Right lobe of liver (tissue), 4 donors: ENCODE data around the gene BRICD5.

DNA sequence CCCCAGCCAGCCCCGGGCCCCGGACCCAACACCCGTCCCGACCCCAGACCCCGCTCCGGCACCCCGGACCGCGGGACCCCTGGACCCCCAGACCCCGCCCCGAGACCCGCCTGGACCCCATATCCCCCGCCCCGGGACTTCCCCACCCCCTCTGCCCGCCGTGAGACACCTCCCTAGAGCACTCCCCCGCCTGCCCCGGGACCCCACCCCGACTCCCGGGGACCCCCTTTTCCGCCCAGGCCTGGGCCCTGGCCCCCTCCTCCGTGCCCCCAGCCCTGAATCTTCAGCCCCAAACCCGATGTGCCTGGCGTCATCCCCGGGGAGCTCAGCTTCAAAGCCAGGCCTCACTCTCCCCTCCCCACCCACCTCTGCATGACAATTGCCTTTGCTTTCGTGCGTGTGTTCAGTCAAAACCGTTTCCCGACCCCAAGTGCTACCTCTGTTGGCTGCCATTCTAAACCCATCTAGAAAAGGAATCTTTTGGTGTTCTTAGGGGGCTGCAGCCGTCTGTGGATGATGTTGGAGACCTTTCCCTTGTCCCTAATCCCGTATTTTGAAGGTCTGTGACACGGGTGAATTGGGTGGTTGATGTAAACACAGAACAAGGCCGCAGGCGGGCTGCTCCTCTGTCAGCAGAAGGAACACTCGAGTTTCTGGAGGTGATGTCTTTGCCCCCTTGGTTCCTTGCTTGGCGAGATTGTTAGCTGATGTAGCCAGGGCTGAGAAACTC is 869 bp downstream of the MAPK8IP3 start:
- PRO-cap, 4 experiments: no peak in any of the 4 experiments
- RAMPAGE, long total RNA, 2 experiments: no peak in any of the 2 experiments

GRCh38 chr16:1775723-1776113 is 2.8 kb upstream of the MRPS34 start:
- PRO-cap, 4 experiments: no peak in any of the 4 experiments
- RAMPAGE, long total RNA, 2 experiments: no peak in any of the 2 experiments

- PRO-cap, 4 experiments: no peak in any of the 4 experiments
- RAMPAGE, long total RNA, 2 experiments: no peak in any of the 2 experiments
Observed at GRCh38 chr16:1916341-1917025, 1.7 kb downstream of the HS3ST6 start.

GRCh38 chr16:1957584-1958102 is 1.7 kb upstream of the NDUFB10 start:
- PRO-cap, 4 experiments: peak in 1 of 4 experiments; most common minus-strand start chr16:1957751 (in 1)
- RAMPAGE, long total RNA, 2 experiments: no peak in any of the 2 experiments

GRCh38 chr16:1978923-1979668 is 2.2 kb downstream of the NOXO1 start:
- PRO-cap, 4 experiments: no peak in any of the 4 experiments
- RAMPAGE, long total RNA, 2 experiments: no peak in any of the 2 experiments

DNA sequence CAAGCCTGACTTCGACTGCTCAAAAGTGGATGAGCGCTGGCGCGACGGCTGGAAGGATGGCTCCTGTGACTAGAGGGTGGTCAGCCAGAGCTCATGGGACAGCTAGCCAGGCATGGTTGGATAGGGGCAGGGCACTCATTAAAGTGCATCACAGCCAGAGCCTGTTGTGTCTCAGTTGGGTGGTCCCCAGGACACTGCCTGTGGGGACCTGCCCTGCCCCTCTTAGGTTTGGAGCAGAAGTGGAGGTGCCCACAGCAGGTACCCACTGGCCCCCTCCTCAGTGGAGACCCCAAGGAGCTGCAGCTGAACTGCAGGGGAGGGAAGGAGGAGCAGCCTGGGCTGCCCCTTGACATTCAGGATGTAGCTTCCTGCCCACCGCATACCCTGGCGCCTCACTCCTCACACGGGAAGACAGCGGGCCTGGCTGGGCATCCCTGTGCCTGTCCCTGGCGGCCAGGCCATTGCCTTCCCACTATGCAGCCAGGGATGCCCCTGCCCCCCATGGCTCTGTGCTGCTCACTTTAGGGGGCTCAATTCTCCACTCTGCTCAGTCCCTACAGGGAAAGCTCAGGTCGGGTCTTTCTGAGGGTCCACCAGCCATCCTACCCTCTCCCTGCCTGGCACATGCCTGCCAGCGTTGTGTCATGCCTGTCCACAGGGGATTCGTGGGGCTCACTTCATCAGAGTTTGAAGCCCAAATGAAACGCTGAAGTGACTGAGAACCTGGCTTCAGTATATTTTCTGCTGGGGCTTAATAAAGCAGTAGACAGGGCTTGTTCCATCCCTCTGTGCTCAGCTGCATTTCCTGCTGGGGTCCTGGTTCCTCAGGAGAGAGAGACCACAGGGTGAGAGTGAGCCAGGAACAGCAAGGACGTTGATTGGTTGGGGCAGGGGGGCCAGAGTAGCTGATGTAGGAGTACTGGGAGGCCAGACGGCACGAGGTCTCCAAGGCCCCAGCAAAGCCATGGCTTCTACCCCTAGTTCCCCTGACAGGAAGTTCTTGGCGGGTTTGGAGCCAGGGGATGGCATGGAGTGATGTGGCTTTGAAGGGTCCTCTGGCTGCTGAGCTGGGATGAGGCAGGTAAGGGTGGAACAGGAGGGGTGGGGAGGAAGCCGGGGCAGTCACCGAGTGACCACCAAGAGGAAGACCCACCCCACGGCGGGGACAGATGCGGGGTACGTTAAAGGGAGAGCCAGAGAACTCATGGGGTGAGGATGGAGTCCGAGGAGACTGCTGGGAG is 2.4 kb downstream of the GFER start:
- PRO-cap, 4 experiments: no peak in any of the 4 experiments
- RAMPAGE, long total RNA, 2 experiments: no peak in any of the 2 experiments

GRCh38 chr16:1998053-1998924 is 8.5 kb downstream of the SYNGR3 start:
- PRO-cap, 4 experiments: no peak in any of the 4 experiments
- RAMPAGE, long total RNA, 2 experiments: no peak in any of the 2 experiments

GRCh38 chr16:2001435-2001914 is 11.7 kb downstream of the SYNGR3 start:
- PRO-cap, 4 experiments: no peak in any of the 4 experiments
- RAMPAGE, long total RNA, 2 experiments: no peak in any of the 2 experiments

GRCh38 chr16:2038431-2038736 is 9.2 kb downstream of the NTHL1 start:
- PRO-cap, 4 experiments: peak in 1 of 4 experiments; most common plus-strand start chr16:2038572 (in 1)
- RAMPAGE, long total RNA, 2 experiments: start-site peak on the plus strand in 1 of 2 experiments, at chr16:2038538-2038611 at its widest, 68 reads per replicate

GRCh38 chr16:2038737-2039209 is 8.9 kb downstream of the NTHL1 start:
- PRO-cap, 4 experiments: peak in 4 of 4 experiments; most common plus-strand start chr16:2039117 (in 2); most common minus-strand start chr16:2038863 (in 3)
- RAMPAGE, long total RNA, 2 experiments: no peak in any of the 2 experiments

- PRO-cap, 4 experiments: no peak in any of the 4 experiments
- RAMPAGE, long total RNA, 2 experiments: no peak in any of the 2 experiments
Observed at GRCh38 chr16:2042702-2043699, 4.6 kb downstream of the NTHL1 start.

GRCh38 chr16:2090626-2091293 is 43.0 kb downstream of the TSC2 start:
- PRO-cap, 4 experiments: peak in 4 of 4 experiments; most common minus-strand start chr16:2091176 (in 4)
- RAMPAGE, long total RNA, 2 experiments: no peak in any of the 2 experiments

GRCh38 chr16:2091996-2092760 is 43.5 kb downstream of the PKD1 start:
- PRO-cap, 4 experiments: no peak in any of the 4 experiments
- RAMPAGE, long total RNA, 2 experiments: no peak in any of the 2 experiments

DNA sequence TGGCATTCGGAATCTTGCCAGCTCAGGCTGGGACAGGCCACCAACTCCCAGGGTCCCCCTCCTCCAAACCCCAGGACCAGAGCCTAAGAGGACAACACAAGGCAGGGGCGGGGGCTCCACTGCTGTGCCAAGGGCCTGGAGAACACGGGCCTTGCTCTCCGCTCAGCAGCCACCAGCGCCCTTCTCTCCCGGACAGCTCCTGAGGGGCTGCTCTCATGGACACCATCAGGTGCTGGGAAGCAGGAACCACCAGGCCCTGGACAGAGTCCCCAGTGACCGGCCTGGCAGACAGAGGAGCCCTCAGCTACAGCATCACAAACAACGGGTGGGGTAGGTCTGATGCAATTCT is 2.0 kb downstream of the PKD1 start:
- PRO-cap, 4 experiments: no peak in any of the 4 experiments
- RAMPAGE, long total RNA, 2 experiments: no peak in any of the 2 experiments

DNA sequence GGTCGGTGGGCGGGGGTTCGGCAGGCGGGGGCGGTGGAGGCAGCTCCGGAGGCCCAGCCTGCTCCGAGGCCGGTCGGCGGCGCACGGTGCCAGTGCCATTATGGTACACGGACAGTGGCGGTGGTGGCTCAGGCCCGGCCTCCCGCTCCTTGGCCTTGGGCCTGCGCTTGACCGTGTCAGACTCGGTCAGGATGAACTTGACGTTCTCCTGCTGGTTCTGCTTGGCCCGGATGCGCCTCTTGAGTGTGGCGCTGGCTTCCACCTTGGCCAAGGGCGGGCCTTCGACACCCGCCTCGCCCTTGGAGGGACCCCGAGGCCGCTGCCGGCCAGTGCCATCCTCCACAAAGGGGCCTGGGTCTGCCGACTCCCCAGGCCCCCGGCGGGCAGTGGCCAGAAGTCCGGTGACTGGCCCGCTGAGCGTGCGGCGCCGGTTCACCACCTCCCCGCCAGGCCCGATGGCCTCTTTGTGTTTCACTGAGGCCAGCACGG is 16.6 kb downstream of the CASKIN1 start:
- PRO-cap, 4 experiments: peak in 1 of 4 experiments; most common plus-strand start position 203 of the sequence (in 1)
- RAMPAGE, long total RNA, 2 experiments: no peak in any of the 2 experiments

DNA sequence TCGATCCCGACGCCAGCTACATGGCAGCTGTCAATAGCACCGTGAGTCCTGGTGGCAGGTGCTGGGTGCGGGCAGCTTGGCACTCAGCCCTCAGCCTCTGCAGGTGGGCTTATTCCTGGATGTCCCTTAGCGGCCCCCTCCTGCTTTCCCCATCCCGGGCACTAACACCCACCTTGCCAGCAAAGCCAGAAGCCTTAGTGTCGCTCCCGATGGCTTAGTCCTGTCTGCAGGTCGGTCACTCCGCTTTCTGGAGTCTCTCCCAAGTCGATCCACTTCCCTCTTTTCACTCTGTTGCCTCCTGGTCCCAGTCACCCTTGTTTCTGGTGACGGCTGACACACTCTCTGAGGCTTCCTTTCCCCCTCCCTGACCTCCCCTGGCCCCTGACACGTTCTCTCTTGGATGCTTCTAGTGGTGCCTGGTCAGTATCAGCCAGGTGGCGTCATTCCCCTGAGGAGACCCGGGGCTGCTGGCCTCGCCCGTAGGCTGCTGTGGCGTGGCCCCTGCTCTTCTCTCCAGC is 2.1 kb downstream of the MLST8 start:
- PRO-cap, 4 experiments: no peak in any of the 4 experiments
- RAMPAGE, long total RNA, 2 experiments: no peak in any of the 2 experiments

DNA sequence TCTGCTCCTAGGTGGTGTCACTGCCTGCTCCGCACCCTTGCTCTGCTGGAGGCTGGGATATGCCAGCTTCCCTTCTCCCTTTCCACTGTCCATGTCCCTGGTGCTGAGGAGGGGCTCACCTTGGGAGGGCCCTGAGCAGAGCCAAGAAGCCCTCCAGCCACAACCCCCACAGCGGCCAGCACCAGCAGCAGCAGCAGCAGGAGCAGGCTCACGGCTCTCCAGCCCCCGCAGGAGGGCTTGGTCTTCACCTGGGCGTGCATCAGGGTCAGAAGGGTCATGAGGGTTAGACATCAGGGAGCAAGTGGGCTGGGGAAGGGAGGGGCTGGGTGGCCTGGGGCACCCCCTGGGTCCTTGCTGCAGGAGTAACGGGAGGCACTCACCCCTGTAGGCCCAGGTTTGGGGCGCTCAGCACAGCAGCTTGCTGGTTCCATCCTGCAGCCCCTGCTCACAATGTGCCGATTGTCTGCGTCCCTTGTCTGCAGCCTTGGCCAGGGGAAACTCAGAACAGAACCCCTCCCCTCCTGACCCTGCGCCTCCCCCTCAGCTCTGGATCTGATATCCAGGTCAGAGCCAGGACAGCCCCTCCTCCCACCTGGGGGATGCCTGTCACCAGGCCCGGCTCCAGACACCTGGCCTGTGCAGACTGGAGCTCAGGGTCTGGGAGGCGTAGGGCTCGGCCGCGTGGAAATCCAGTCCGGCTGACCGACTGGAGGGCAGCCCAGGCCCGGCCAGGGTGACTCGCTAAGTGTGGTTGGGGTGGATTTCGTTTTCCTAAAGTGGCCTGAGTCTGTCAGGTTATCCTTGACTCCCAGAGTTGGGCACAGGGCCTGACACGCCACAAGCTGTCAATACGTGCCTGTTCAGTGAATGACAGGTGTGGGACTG is at the start of gene BRICD5:
TSS of gene BRICD5 (minus strand) at position 461 of the 885 bp plus-strand sequence.
- PRO-cap, 4 experiments: no peak in any of the 4 experiments
- RAMPAGE, long total RNA, 2 experiments: no peak in any of the 2 experiments

- PRO-cap, 4 experiments: no peak in any of the 4 experiments
- RAMPAGE, long total RNA, 2 experiments: no peak in any of the 2 experiments
Observed at GRCh38 chr16:2230083-2231023, 5.9 kb upstream of the DNASE1L2 start.

GRCh38 chr16:2231024-2231636 is 5.1 kb upstream of the DNASE1L2 start:
- PRO-cap, 4 experiments: no peak in any of the 4 experiments
- RAMPAGE, long total RNA, 2 experiments: no peak in any of the 2 experiments

DNA sequence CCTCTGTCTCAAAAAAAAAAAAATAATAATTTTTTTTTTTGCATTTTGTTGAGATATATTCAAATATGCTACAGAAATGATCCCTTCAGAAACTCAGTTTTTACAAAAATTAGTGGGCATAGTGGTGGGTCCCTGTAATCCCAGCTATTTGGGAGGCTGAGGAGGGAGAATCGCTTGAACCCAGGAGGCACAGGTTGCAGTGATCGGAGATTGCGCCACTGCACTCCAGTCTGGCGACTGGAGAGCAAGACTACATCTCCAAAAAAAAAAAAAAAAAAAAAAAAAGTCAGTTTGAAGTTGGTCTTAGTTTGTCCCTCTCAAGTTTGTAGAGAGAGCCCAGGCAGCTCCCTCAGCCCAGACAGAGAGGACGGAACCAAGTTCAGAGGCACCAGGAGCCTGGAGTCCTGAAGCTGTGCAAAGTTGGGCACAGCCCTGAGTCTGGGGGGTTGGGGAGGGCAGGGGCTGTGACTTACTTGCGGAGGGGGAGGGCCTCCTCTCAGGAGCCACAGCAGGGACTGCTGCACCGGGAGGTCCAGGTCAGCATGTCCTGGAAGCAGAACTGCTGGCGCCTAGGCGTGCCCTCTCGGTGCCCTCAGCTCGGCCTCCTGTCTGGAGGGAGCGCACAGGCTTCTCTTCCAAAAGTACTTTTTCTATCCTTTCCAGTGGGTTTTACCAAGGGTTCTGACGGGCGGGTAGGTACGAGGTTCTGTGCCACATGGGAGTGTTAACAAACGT is 1.2 kb downstream of the ECI1 start:
- PRO-cap, 4 experiments: peak in 1 of 4 experiments; most common plus-strand start position 535 of the sequence (in 1)
- RAMPAGE, long total RNA, 2 experiments: no peak in any of the 2 experiments